Measurements from ENCODE around the gene CMTM7.

DNA sequence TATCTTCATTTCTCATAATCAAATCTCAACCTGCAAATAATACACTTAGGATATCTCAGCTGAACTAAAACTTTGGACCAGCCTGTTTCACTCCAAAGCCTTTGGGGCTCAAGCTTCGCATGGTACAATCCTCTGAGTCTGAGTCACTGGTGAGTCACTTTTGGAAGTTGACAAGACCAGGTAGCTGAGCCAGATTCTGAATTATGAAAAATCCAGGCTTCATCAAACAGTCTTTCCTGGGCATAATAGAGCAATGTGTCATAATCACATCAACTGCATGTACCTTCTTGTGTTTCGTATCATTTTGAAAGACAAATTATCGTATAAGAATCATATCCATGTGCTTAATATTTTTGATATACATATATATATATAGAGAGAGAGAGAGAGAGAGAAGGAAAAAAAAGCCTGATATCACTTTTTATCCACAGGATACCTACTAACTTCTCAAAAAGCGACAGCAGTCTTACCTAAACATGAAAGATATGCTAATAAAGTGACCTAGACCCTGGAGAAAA lies 264.0 kb upstream of the TGFBR2 start:
- RAMPAGE, long total RNA = no peak
- RRBS = no CpG with 5 or more reads among the region's 4 CpGs

- RAMPAGE, long total RNA = no peak
- RRBS = no CpG with 5 or more reads among the region's 1 CpG
Measured at GRCh38 chr3:30628315-30628837, 22.0 kb downstream of the TGFBR2 start.

DNA sequence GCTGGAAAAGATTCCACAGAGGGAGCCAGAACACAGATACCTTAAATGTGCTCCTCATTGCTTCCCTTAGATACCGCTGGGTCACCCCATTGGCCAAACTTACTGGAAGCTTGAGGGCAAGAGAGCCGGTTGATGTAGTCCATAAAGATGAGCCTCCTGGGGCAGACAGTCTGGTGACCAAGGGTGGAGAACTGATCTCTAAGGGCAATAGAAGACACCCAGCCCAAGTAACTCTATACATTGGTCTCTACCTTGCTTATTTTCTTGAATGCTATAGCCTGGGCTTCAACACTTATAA lies 30.9 kb downstream of the TGFBR2 start:
- RAMPAGE, long total RNA = no peak
- RRBS = no CpG with 5 or more reads among the region's 2 CpGs

DNA sequence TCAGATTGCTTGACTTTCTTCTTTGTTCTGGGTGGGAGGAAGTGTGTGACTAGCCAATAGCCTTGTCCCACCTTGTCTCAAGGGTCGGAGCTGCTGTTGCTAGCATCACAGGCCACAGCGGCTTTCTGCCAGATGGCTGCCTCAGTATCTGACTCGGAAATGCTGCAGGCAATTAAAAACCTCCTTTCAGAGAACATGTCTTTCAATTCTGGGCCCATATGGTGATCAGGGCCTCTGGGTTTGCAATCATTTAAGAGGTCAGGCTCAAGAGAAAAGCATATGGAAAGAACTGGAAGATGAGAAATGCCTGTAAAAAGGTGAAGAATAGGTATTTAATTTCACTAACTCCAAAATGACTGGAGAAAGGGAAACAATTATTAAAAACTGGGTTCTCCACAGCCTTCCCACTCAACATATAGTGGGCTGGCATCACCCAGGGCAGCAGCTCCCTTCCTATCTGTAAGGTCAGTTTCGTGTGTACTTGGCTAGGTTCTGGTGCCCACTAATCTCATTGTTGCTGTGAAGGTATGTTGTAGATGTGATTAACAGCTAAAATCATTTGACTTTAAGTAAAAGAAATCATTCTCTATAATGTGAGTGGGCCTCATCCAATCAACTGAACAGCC lies 32.5 kb downstream of the TGFBR2 start:
- RAMPAGE, long total RNA = no peak
- RRBS = no CpG with 5 or more reads among the region's 4 CpGs

DNA sequence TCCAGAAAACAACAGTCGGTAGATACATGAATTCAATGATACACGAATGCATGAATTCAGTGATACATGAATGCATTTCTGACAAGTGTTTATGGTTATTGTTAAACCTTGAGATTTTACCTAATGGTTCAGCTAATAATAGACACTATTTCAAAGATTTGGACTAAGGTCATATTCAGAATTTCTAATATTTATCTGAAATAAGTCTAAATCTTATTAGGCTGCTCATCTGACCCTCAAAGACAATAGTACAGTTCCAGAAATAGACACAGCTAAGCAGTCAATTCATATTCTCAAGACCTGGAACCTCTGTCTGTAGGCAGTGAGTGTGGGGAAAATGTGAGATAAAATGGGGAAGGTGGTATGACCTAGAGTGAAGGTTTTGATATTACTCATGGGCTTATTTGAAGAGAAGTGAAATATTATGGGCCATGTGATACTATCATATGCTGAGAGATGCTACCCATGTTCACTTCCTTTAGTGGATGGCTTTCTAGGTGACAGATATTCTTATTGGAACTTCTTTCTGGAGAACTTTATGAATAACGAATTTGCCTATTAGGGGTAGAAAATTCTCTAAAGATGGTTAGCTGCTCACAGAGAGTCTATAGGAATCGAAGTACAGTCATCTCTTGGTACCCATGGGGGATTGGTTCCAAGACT lies 33.5 kb downstream of the TGFBR2 start:
- RAMPAGE, long total RNA = no peak
- RRBS = no CpG with 5 or more reads among the region's 4 CpGs

DNA sequence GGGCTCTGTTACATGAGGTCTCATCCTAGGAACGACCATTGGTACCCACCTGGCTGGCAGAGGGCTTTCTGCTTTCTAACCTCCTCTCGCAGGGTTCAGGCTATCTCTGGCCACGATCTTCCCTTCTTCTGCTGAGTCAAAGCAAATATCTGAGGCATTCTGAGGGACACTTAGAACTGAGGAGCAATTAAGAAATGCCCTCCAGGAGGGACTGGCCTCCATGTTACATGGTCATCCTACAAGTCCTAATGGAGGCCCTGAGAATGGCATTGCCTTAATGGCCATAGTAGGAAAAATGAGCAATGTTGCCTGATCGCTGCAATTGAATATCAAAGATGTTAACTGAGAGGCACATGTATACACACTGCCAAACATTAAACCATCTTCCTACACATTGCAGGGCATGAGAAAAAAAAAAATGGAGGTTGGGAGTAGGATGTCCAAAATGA lies 77.5 kb downstream of the TGFBR2 start:
- RAMPAGE, long total RNA = no peak
- RRBS = no CpG with 5 or more reads among the region's 4 CpGs

GRCh38 chr3:30695979-30696755 lies 89.8 kb downstream of the TGFBR2 start:
- RAMPAGE, long total RNA = no peak
- RRBS = no CpG with 5 or more reads among the region's 6 CpGs

GRCh38 chr3:31533503-31533930 lies 792 bp downstream of the STT3B start:
- RAMPAGE, long total RNA = no peak
- RRBS = 2% methylated on average over 9 of the region's 37 CpGs

GRCh38 chr3:31533931-31534416 lies 1.2 kb downstream of the STT3B start:
- RAMPAGE, long total RNA = no peak
- RRBS = no CpG with 5 or more reads among the region's 5 CpGs

DNA sequence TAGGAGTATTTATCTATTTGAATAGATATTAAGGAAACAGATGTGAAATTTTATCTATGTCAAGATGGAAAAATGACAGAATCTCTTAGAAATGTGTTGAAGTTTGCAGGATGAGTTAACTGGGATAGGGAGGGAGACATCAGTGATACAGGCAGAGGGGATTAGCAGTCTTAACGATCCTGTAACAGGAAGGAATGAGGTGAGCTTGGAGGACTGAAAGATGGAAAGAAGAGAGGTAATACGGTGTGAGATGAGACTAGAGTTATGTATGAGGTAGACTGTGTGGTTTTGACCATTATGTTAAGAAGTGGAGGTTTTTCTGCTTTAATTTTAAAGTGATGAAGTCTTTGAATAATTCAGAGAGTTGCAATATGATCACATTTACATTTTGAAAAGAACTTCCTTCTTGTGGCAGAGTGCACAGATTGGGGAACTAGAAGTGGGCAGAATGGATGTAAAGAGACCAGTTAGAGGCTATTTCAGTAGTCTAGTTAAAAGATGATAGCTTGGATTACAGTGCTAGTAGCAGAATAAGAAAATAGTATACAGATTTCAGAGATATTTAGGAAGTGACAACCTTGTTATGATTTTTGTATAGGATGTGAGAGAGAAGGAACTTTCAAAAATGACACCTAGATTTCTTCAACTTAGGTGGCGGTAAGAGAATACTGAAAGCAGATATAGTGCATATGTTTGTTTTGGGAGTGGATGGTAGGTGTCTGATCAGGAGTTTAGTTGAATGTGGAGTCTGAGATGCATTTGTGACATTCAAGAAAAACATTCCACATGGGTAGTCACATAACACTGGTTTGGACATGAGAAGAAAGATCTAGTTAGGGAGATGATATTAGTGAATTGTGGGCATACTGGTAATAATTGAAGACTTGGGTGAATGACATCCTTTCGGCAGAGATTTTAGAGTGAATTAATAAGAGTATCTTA lies 40.5 kb downstream of the STT3B start:
- RAMPAGE, long total RNA = no peak
- RRBS = no CpG with 5 or more reads among the region's 4 CpGs

DNA sequence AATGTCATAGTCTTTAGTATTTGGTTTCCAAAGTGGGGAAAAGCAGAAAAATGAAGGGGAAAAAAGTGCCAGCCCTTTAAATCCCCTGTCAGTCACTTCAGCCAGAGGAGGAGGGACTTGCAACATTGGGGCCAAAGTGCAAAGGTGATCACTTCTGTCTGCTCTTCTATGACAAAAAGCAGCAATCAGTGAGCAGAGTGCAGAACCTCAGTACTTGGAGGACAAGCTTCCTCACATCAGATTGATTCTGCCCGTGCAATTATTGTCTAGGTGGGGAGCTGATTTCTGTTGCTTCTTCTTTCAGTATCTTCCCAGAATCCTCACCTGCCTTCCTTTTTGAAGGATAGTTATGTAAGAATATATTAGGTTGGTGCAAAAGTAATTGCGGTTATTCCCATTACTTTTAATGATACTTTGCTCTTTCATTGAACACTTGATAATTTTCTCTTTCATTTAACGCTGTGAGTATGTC lies 60.1 kb downstream of the STT3B start:
- RAMPAGE, long total RNA = no peak
- RRBS = no CpG with 5 or more reads among the region's 3 CpGs

DNA sequence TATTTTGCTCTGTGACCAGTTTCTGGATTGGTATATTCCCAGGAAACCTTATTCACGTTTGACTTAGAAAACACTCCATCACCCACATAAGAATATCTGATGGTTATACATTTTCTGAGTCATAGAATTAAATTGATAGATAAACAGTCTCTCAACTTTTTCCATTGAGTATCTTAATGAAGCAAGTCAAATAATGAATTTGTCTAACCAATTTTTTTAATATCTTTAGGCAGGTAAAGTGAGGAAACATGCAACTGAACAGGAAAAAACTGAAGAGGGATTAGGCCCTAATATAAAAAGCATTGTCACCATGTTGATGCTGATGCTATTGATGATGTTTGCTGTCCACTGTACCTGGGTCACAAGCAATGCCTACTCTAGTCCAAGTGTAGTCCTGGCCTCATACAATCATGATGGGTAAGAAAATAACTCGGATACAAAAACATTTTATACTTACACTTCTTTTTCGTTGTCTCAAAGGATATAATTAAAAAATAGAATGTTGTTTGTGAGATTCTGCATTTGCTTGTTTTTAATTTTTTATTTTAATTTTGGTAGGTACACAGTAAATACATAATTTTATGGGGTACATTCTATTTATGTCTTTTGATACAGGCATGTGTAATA lies 90.8 kb downstream of the STT3B start:
- RAMPAGE, long total RNA = no peak
- RRBS = no CpG with 5 or more reads among the region's 3 CpGs

DNA sequence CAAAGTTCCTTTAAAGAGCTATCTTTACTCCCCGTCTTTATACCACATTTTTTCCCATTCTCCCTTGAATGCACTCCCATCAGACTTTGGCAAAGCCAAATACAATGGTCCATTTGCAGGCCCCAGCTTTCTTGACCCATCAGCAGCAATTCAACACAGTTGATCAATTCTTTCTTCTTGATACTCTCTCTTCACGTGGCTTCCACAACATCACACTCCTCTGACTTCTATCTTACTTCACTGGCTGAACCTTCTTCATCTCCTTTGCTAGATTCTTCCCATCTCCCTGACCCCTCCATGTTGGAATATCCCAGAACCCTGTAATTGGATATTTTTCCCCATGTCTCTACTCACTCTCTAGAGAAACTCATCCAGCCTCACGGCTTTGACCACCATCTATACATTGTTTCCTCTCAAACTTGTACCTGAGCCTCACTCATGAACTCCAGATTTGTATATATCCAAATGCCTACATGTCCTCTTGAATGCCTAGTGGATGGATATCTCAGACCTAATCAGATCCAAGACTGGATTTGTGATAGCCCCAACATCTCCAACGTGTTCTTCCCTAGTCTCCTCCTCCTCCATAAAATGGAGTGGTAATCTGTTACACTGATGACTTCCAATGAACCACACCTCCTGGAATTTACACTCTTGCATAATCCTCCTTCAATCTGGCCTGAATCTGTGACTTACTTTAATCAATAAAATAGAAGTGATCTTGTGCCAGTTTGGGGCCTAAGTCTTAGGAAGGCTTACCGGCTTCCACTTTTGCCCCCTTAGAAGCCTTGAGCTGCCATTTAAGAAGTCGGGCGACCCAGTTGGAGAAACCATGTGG lies 163.9 kb downstream of the STT3B start:
- RAMPAGE, long total RNA = no peak
- RRBS = no CpG with 5 or more reads among the region's 7 CpGs

- RAMPAGE, long total RNA = no peak
- RRBS = no CpG with 5 or more reads among the region's 13 CpGs
Measured at GRCh38 chr3:31946514-31947303, 34.4 kb downstream of the OSBPL10 start.

- RAMPAGE, long total RNA = no peak
- RRBS = 1% methylated on average over 38 of the region's 51 CpGs
Measured at GRCh38 chr3:32391234-32391961, at the start of gene CMTM7. TSS of gene CMTM7 (plus strand) at chr3:32391853.

GRCh38 chr3:32399470-32399940 lies 7.9 kb downstream of the CMTM7 start:
- RAMPAGE, long total RNA = no peak
- RRBS = no CpG with 5 or more reads among the region's 3 CpGs

DNA sequence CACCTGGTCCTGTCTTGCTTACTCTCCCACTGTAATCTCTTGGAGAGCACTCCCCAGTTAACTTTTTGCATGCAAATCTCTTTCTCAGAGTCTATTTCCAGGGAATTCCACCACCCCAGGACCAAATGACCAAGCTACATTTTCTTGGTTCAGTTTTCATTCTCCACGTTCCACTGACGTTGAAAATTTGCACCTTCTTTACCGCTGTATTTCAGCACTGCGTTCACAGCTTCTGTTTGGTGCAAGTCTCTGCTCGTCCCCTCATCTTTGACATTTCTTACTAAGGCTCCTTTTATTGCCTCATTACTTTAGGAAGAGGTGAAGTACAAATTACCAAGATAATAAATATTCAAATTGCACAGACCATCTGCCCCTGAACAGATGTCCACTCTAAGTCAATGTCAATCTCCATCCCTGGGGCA lies 22.5 kb downstream of the CMTM7 start:
- RAMPAGE, long total RNA = no peak
- RRBS = no CpG with 5 or more reads among the region's 5 CpGs

DNA sequence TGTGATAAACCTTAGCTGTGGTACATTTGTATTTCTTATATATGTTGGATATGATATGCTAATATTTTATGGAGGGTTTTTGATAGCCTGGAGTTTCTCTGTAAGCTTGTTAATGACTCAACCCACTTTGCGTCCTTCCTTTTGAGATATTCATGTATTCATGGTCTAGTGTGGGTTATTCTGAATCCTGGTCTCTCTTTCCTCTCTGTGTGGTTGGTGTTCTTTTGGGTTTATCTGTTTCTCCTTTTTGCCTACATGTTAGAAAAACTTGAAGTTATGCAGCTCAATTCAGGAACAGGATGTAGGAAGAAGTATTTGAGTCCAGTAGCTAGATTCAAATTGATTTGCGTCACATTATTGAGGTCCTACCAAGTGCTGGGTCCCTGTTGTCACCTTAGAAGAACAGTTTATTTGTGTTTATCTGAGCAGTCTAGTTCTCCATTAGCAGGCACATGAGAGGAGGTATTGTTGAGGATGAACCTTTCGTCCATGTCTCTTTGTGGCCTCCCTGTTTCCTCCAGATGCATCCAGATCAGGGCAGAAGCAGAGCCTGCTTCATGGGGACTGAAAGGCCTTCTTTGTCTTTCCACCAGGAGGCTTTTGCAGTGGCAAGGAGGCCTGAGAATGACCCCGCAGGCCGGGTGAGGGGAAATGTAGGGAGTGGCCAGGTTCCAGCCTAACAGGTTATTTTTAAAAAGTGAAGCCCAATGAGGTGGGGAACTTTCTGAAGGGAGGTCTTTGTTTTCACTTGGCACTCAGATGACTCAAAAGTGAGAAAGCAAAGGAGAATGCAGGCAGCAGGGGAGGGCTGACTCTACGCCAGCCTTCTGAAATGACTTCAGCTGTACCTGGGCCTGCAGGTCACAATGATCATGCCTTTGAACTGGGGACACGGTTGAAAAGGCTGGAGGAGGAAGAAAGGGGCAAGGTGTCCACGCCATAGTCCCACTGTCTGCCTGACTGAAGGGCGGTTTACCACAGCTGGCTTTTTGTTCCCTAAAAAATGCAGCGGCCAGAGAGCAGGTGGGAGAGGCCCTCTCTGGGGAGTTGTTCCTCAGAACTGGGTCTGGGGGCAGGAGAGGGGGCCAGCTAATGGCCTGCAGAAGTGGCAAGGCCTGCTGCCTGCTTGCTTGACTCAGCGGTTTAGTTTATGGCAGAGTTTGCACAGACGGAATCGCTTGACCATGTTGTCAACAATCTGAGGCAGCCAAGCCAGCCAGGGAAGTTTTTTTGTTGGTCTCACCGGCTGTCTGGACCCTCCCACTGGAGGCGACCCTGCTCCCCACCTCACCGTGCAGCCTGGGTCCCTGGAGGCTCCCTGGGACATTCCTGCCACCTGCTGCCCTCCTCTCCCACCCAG lies 28.5 kb downstream of the CMTM7 start:
- RAMPAGE, long total RNA = no peak
- RRBS = no CpG with 5 or more reads among the region's 16 CpGs

- RAMPAGE, long total RNA = no peak
- RRBS = 90% methylated on average over 4 of the region's 14 CpGs
Measured at GRCh38 chr3:32455999-32456627, 46.5 kb downstream of the CMTM6 start.

DNA sequence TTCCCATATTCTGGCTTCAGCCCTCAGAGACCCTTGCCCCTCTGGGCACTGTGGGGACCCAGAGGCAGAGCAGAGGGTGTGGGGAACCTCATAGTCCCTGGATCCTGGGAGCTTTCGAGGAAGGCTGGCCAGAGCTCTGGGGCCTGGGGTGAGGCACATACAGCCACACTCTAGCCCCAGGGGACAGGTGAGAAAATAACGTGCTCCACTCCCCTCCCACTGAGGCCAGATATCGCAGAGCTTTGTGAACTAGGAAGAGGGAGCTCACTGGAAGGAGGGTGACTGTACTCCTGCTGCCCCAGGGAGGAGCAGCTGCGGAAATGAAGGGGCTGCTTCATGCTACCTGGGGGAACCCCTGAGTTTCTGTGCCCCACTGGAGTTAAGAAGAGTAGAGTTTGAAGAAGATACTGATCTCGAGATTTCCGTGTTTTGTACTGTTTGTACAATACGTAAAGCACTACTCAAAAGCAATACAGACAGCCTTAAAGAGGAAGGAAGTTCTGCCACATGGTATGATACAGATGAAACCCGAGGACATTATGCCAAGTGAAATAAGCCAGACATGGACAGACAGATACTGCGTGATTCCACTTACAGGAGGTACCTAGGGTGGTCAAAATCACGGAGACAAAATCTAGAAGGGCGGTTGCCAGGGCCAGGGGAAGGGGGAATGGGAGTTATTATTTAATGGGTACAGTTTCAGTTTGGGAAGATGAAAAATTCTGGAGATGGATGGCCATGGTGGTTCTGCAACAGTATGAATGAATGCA lies 44.6 kb downstream of the CMTM6 start:
- RAMPAGE, long total RNA = no peak
- RRBS = no CpG with 5 or more reads among the region's 11 CpGs